Ileum (tissue), 1 donor: Measurements from ENCODE around the gene MARS2.

DNA sequence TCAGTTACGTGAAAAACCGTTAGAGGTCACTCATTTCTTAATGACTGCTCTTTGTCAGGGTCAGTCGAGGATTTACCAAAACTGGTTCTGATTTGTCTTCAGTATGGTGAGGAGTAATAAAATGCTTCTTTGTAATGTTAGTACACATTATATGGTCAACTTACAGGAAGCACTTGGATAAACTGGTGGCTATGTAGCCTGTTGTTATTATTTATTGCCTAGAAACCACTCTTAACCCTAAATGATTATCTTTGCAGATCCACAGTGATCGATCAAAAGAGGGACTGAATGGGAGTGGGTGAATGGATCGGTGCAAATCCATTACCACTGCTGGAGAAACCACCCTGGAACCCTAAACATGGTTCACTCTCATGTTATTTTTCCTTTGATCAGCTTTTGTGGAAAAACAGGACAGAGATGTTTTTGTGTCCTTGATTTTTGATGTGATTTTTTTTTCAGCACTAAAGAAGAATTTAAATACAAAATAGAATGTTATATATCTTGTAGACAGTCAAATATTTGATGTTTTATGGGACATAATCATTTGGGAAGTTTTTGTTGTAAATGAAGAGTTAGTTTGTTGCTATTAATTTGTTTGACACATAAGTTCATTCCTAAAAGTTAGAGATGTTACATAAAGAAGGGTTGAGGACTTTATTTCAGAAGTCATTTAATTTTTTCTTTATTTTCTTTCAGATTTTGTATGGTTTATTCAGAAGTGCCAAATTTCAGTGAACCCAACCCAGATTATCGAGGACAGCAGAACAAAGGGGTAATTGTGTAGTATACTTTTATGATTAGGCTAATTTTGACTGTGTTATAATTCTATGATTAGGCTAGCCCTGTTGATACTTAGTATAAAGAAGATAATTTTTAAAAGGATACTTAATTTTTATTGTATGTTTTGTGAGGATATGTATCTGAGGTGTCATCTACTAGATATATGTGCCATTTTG, 5.4 kb downstream of the NABP1 start:
- PRO-cap, result no peak

- PRO-cap, result no peak
Observed at GRCh38 chr2:191690106-191690567, 12.2 kb downstream of the NABP1 start.

- PRO-cap, result no peak
Observed at GRCh38 chr2:191846087-191846851, 619 bp downstream of the CAVIN2 start.

GRCh38 chr2:191995307-191995749, 148.4 kb upstream of the CAVIN2 start:
- PRO-cap, result no peak

DNA sequence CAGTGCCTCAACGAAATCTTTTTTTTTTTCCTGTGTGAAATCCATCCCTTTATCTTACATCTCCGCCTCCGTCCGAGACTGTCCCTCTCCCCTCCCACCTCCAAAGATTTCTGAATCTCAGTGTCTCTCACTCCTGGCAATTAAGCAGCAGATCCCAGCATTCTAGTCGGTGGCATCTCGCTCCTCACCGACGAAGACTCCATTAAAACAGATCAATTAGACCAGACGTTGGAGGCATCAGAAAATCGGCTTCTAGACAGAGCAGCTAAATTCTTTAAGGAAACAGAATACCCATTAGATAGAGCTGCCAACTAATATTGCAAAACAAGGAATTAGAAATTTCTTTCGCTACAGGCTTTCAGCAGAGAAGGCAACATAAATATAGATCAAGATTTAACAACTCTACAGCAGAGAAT, 1.9 kb upstream of the TMEFF2 start:
- PRO-cap, result no peak

DNA sequence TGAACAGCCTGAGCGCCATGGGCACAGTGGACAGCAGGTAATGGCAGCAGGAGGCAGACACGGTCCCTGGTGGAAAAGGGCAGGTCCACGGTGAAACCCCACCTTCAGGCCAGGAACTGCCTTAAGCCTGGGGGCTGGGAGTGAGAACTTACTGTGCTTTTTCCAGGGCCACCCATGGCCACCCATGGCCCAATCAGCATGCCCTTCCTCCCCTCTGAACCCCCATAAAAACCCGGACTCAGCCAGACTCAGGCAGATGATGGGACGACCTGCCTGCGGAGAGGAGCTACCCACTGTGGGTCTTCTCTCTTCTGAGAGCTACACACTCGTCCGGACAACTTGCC, 633.5 kb upstream of the TMEFF2 start:
- PRO-cap, result no peak

- PRO-cap, result no peak
Observed at GRCh38 chr2:196131872-196132447, 39.4 kb downstream of the STK17B start.

DNA sequence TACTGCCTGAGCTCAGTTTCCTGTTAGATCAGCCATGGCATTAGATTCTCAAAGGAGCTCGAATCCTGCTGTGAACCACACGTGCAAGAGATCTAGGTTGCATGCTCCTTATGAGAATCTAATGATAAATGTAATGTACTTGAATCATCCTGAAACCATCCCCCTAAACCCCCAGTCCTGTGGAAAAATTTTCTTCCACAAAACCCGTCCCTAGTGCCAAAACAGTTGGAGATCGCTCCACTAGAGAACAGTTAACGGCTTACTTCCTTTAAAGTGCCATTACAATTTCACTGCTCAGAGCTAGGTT, 37.1 kb downstream of the STK17B start:
- PRO-cap, result no peak

DNA sequence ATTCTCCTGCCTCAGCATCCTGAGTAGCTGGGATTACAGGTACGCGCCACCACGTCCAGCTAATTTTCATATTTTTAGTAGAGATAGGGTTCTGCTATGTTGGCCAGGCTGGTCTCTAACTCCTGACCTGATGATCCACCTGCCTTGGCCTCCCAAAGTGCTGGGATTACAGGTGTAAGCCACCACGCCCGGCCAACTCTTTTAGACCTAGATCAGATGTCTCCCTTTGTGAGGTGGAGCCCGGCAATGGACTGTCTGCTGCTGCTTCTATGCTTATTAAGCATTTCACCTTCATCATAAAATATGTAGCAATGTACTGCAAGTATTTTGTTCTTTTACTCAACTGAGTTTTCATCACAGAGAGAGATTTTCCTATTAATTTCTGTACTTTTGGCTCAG, 30.7 kb downstream of the STK17B start:
- PRO-cap, result no peak

DNA sequence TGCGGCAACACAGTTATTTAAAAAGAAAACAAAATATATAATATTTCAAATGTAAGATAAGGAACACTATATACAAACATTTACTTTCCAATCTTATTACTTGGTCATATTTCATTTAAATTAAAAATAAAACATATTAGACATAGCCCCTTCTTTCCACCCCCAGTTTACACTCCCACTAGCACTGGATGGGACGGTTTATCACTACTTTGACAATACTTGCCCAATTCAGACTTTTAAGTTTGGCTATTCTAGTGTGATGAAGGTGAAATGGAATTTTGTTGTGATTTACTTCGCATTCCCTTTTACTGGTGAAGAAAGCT, 6.1 kb downstream of the STK17B start:
- PRO-cap, result no peak

DNA sequence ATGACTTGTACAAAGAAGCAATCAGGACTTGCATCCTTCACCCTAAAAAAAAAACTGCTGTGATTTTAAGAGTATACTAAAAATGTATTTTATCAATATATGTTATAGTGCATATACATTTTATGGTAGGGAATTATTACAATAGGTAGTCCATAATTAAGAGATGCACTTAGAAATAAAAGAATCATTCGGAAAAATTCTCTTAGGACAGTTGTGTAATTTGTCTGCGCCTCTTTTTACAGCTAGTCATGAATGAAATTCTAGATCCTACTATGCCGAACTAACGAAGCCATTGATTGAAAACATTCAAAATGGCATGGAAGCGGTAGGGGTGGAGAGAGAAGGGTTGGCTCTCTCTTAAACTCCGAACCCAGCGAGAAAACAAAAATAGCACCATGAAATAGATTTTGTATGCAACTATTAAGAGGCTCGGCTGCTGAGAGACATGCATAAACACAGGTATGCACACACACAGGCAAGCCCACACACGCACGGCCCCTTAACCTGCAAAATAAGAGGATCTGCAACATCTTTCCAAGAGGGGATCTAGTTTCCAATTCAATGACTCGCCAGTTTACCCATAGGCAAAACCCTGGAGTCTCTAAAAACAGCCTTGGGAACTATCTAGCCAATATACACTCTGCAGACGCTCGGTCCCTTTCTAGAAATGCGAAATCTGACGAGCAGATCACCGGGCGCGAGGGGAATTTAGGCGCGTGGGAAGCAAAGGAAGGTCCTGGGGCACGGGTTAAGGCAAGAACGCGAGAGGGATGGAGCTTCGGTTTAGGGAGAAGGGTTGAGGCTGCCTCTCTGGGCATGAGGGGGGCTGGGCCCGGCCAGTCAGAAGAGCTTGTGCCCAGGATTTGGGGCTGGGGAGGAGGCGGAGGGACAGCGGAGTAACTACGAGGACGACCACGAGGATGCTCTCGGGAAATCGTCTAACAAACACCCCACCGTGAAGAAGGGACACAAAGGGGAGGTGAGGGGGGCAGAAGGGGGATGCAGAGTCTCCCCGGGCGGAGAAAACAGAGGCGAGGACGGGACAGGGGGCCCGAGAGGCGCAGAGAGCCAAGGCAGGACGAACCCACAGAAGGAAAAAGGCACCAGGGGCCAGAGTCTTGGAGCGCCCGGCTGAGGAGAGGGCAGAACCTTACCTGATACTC, 810 bp downstream of the PGAP1 start:
- PRO-cap, result no peak

GRCh38 chr2:197010153-197010405, 83.6 kb upstream of the PGAP1 start:
- PRO-cap, result no peak

- PRO-cap, result no peak
Observed at GRCh38 chr2:197236551-197237248, 73.9 kb downstream of the ANKRD44 start.

GRCh38 chr2:197322742-197323262, 12.2 kb upstream of the ANKRD44 start:
- PRO-cap, result no peak

- PRO-cap, result no peak
Observed at GRCh38 chr2:197496937-197497681, 2.5 kb downstream of the HSPD1 start.

GRCh38 chr2:197705324-197706359, at the start of gene MARS2:
Gene MARS2, plus strand, starts transcription at chr2:197705369.
- PRO-cap, result bidirectional peak, plus-strand start at chr2:197705508, minus-strand start at chr2:197705223; unidirectional peak, plus-strand start at chr2:197705556

GRCh38 chr2:197893792-197894233, 89.4 kb downstream of the PLCL1 start:
- PRO-cap, result no peak

GRCh38 chr2:198083875-198084359, 279.5 kb downstream of the PLCL1 start:
- PRO-cap, result no peak

GRCh38 chr2:199456707-199457740, 715 bp downstream of the SATB2 start:
- PRO-cap, result bidirectional peak, plus-strand start at chr2:199457253, minus-strand start at chr2:199457239; bidirectional peak, plus-strand start at chr2:199457636, minus-strand start at chr2:199457354; unidirectional peak, plus-strand start at chr2:199457636

- PRO-cap, result no peak
Observed at GRCh38 chr2:199459003-199459202, 1.2 kb upstream of the SATB2 start.